Measurements from ENCODE around the gene GSDMA.

- RRBS, result 83% methylated on average over 1 of the region's 7 CpGs
These were observed 8.4 kb downstream of the PGAP3 start for GRCh38 chr17:39679275-39679953.

GRCh38 chr17:39700352-39701003, 614 bp downstream of the ERBB2 start:
- RRBS, result 2% methylated on average over 16 of the region's 40 CpGs

- RRBS, result no CpG with 5 or more reads among the region's 4 CpGs
These were observed 4.7 kb downstream of the MIEN1 start for GRCh38 chr17:39725601-39726157.

- RRBS, result no CpG with 5 or more reads among the region's 6 CpGs
These were observed 44.7 kb downstream of the GRB7 start for GRCh38 chr17:39782254-39782985.

DNA sequence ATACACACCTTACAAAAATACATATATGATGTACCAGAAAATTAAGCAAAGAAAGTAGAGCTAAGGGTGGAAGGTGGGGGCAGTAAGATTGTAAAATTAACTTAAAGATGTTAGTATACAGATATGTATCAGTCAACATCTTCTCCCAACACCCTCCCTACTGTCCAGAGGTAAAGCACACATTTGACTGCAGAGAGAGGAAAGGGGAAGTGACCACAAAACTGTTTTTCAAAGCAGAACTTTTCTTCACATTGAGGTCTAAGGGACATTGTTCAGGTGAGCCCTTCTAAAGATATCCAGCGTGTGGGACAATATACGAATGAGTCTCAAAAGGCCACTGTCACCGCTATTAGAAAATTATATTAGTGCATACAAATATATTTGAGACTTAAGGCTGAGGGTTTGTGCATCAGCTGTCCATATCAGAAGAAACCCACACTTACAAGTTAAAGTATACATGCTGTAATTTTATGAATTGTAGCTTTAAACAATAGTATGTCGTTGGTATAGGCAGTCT, 845 bp upstream of the IKZF3 start:
- RRBS, result no CpG with 5 or more reads among the region's 4 CpGs

GRCh38 chr17:39920706-39921340, 2.4 kb upstream of the GSDMB start:
- RRBS, result no CpG with 5 or more reads among the region's 15 CpGs

GRCh38 chr17:39950674-39951156, 12.1 kb upstream of the GSDMA start:
- RRBS, result no CpG with 5 or more reads among the region's 4 CpGs

DNA sequence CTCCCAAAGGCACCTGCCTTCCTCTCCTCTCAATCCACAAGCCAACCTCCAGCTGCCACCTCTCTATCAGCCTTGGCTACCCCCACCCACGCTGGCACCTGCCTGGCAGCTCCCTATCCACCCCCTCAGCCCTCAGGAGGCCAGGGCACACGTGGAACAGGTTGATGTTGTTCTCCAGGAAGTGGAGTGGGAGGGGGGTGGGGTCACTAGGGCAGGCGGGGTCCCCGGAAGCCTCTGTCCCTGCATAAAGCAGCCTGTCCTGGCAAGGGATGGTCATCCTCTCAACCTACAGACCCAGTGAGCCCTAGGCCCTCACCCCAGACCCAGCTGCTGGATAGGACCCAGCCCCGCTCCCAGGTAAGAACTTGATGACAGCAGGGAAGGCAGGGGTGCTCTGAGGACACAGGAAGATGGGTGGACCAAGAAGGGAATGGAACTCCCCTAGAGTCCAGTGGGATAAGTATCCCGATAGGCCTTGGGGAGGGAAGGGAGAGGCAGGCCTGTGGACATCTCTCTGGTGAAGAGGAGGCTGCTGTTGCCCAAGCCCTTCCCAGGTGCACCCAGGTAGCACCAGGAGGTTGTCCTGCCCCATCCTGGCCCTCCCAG, at the start of gene GSDMA:
GSDMA (plus strand) TSS at position 276 of the 606 bp plus-strand sequence.
- RRBS, result no CpG with 5 or more reads among the region's 6 CpGs

- RRBS, result no CpG with 5 or more reads among the region's 9 CpGs
These were observed 17.2 kb downstream of the CSF3 start for GRCh38 chr17:40032258-40033039.

- RRBS, result no CpG with 5 or more reads among the region's 7 CpGs
These were observed 7.9 kb downstream of the NR1D1 start for GRCh38 chr17:40092352-40092979.

GRCh38 chr17:40114361-40115330, 7.1 kb upstream of the MSL1 start:
- RRBS, result no CpG with 5 or more reads among the region's 9 CpGs

GRCh38 chr17:40123712-40123987, 1.9 kb downstream of the MSL1 start:
- RRBS, result no CpG with 5 or more reads among the region's 3 CpGs

GRCh38 chr17:40129086-40130014, 7.6 kb downstream of the MSL1 start:
- RRBS, result no CpG with 5 or more reads among the region's 9 CpGs

DNA sequence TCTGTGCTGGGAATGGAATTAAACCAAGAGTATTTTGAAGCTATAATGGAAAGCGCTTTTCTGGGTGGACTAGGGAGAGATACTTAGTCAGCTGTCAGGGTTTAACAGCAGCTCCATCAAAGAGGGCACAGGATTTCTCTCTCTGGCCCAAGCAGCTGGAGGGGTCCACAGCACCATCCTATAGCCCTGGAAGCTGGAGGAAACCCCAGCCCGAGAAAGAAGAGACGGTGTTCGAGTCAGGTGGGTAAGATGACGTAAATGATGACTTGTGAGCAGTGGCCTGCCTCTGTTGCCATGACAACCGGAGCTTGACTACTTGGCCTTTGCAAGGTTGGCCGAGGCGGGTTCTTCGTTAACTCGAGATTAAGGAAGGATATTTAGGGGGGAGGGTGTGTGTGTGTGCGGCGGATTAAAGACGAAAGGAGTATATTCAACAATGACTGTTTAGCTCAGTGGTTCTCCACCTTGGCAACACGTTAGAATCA, 531 bp upstream of the WIPF2 start:
- RRBS, result no CpG with 5 or more reads among the region's 14 CpGs

DNA sequence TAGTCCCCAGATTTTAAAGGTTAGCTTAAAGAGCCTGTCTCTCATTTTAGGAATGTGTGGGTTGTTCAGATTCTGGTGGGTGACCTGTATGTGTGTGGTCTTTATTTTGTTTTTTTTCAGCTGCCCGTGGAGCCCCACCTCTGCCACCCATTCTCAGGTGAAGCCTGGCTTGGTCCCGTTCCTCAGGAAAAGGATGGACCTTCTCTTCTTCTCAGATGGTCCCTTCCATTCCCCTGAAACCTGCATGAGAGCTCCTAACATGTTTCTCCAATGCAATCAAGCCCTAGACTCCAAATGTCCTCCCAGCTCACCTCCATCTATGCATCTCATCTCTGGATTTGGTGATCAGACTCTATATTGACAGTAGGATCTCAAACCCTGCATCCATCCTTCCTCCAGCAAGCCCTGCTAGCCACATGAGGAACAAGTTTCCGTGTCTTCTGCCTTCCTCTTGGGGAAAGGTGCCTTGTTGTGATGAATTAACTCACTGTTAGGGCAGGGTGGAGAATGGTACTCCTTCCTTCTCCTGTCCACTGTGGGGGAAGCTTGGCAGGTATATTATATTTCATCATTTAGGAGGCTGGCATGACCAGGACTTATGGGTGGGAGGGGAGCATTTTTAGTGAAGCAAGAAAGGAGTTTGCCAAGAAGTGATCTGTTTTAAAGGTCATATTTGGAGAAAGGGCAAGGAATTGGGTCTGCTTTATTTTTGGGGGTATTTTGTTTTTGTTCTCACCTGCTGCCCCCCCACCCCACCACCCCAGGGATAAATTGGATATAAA, 9.4 kb upstream of the CDC6 start:
- RRBS, result no CpG with 5 or more reads among the region's 3 CpGs

GRCh38 chr17:40303193-40304161, 5.5 kb upstream of the RARA start:
- RRBS, result no CpG with 5 or more reads among the region's 9 CpGs

DNA sequence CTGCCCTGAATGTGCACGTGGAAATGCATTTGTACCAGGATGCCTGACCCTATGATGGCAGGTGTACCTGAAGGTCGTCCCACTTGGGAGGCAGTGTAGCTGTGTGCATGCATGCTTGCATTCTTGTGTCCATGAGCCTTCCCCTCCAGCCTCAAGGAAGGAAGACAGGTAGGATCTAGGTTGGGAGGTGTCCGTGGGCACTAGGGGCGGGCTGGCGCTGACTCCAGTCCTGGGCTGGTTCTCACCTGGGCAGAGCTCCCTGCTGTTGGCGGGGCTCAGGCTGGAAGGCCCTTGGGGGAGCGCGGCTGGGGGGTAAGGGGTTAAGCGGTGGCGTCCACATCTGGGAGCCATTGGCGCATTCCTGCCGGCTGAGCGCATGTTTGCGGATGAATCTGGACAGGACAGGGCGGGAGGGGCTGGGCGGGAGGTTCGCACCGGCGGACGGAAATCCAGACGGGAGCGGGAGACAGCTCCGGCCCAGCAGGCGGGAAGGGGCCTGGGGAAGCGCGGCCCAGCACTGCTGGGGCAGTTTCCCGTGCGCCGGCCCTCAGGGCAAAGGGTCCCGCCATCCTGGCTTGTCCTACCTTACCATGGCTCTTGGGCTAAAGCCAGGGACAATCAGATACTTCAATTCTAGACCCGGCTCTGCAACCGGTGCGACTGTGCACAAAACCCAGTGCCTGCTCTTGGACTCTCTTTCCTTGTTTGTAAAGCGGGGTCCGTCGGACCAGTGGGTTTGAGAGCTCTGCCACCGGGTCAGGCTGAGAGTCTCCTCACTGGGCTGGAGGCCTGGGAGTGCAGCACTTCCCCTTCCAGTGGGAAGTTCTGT, 7.6 kb downstream of the RARA start:
- RRBS, result 2% methylated on average over 25 of the region's 37 CpGs